ENCODE measurements around a stretch of chr7.

GRCh38 chr7:129982024-129982427 is 29.3 kb upstream of the UBE2H start:
- PRO-cap, 3 experiments, result no peak in any of the 3 experiments
- RAMPAGE, long total RNA, result no peak
- RRBS, 2 experiments, result no CpG with 5 or more reads among the region's 5 CpGs

- PRO-cap, 3 experiments, result no peak in any of the 3 experiments
- RAMPAGE, long total RNA, result no peak
- RRBS, 2 experiments, result 78 to 100% methylated on average over 1 of the region's 14 CpGs
These were observed 42.3 kb downstream of the ZC3HC1 start for GRCh38 chr7:130008600-130009462.

DNA sequence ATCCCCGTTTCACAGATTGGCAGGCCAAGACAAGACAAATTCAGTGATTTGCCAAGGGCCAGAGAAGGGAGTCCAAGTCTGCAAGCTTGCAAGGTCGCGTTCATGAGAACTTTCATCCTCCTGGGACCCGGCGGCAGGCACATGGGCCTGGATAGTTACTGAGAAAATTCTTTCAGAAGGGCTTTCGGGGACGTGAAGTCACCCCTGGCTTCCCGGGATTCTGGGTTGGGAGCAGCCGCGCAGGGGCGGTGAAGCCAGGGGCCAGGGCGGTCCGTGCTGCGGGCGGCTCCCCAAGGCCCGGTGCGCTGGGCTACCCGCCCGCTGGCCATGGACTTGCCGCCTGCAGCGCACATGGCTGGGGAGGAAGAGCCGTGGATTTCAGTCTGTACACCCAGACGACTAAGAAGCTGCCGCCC is 64.7 kb downstream of the TMEM209 start:
- PRO-cap, 3 experiments, result no peak in any of the 3 experiments
- RAMPAGE, long total RNA, result no peak
- RRBS, 2 experiments, result 71 to 72% methylated on average over 13 of the region's 24 CpGs

- PRO-cap, 3 experiments, result no peak in any of the 3 experiments
- RAMPAGE, long total RNA, result no peak
- RRBS, 2 experiments, result no CpG with 5 or more reads among the region's 7 CpGs
These were observed 22.8 kb downstream of the SSMEM1 start for GRCh38 chr7:130230421-130230897.

- PRO-cap, 3 experiments, result no peak in any of the 3 experiments
- RAMPAGE, long total RNA, result no peak
- RRBS, 2 experiments, result no CpG with 5 or more reads among the region's 36 CpGs
These were observed 1.2 kb downstream of the CPA1 start for GRCh38 chr7:130381268-130382171.

GRCh38 chr7:130431337-130431746 is 9.5 kb downstream of the CEP41 start:
- PRO-cap, 3 experiments, result no peak in any of the 3 experiments
- RAMPAGE, long total RNA, result no peak
- RRBS, 2 experiments, result no CpG with 5 or more reads among the region's 2 CpGs

DNA sequence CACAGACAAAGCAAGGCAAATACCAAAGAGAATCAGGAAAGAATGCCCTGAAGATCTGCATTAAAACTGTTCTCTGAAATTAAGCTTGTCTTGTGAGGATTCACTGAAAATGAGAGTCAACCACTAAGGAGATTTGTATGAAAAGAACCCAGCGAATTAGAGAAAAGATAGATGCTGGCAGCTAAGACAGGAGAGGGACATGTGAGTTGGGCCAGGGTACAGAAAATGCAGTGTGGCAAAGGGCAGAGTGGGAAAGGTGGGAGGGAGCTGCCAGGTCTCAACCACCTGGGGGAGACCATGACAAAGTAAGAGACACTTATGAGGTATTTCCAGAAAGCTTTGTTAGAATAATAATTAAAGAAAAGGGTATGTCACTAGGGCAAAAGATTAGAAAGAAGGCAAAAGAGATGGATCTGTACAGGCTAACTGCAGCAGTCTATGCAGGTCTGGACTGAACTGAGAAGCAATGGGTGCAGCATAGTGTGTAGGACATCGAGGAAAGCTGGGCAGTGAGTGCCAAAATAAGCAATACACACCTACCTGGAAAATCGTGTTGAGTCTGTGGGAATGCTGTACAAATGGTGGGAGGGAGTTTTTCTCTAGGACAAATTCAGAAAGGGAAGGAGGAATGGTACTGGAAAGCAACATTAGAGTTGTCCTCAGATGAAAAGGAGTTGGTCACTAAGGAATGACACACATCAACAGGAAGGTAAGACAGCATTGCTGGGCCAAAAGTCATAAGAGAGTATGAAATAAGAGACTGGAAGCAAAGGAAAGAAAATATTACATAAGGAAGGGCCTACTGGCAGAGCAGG is 19.2 kb downstream of the MEST start:
- PRO-cap, 3 experiments, result no peak in any of the 3 experiments
- RAMPAGE, long total RNA, result no peak
- RRBS, 2 experiments, result no CpG with 5 or more reads among the region's 3 CpGs

- PRO-cap, 3 experiments, result no peak in any of the 3 experiments
- RAMPAGE, long total RNA, result no peak
- RRBS, 2 experiments, result no CpG with 5 or more reads among the region's 5 CpGs
These were observed 25.9 kb downstream of the MEST start for GRCh38 chr7:130517541-130518346.

GRCh38 chr7:130529861-130530815 is 38.3 kb downstream of the MEST start:
- PRO-cap, 3 experiments, result no peak in any of the 3 experiments
- RAMPAGE, long total RNA, result no peak
- RRBS, 2 experiments, result no CpG with 5 or more reads among the region's 11 CpGs

DNA sequence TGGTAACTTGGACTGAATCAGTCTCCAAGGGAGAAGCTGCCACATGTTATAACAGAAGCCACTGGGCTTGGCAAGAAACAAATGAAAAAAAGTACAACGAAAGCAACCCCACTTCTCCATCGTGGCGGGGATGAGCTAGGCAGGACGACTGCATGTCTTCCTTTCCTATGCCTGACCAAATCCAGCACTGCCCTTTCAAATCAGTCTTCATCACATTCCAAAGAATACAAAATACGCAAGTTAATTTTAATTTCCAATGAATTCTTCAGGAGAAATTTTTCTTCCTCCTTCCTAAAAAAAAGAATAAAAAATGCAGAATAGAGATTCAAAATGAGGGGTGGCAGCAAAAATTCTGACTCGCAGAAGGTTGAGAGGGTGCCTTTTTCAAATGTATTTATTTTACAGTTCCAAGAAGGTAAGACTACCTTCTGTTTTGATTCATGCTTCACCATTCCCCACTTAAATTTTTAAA is 196.8 kb upstream of the KLF14 start:
- PRO-cap, 3 experiments, result no peak in any of the 3 experiments
- RAMPAGE, long total RNA, result no peak
- RRBS, 2 experiments, result no CpG with 5 or more reads among the region's 6 CpGs

- PRO-cap, 3 experiments, result peak in 2 of 3 experiments; most common plus-strand start chr7:130941693 (in 2); most common minus-strand start chr7:130941535 (in 1)
- RAMPAGE, long total RNA, result no peak
- RRBS, 2 experiments, result no CpG with 5 or more reads among the region's 20 CpGs
These were observed 207.5 kb upstream of the KLF14 start for GRCh38 chr7:130941297-130942108.

DNA sequence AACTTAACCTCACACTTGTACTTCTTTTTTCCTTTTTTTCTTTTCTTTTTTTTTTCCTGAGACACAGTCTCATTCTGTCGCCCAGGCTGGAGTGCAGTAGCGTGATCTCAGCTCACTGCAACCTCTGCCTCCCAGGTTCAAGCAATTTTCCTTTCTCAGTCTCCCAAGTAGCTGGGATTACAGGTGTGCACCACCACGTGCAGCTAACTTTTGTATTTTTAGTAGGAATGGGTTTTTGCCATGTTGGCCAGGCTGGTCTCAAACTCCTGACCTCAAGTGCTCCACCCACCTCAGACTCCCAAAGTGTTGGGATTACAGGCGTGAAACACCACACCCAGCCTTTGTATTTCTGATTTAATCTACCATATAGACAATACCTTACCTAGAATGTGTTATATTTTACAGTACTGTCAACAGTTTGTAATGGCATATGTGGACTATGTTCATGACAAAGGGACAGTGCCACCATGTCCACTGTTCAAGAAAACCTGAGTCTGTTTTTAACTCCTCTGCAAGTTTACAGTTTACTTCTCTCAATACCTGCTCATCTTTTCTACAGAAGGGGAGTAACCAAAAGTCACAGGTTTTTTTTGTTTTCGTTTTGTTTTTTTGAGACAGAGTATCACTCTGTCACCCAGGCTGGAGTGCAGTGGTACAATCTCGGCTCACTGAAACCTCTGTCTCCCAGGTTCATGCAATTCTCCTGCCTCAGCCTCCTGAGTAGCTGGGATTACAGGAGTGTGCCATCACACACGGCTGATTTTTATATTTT is 223.9 kb upstream of the KLF14 start:
- PRO-cap, 3 experiments, result no peak in any of the 3 experiments
- RAMPAGE, long total RNA, result no peak
- RRBS, 2 experiments, result no CpG with 5 or more reads among the region's 7 CpGs

- PRO-cap, 3 experiments, result peak in 2 of 3 experiments; most common minus-strand start chr7:130961249 (in 1)
- RAMPAGE, long total RNA, result no peak
- RRBS, 2 experiments, result no CpG with 5 or more reads among the region's 12 CpGs
These were observed 227.2 kb upstream of the KLF14 start for GRCh38 chr7:130961048-130961822.

DNA sequence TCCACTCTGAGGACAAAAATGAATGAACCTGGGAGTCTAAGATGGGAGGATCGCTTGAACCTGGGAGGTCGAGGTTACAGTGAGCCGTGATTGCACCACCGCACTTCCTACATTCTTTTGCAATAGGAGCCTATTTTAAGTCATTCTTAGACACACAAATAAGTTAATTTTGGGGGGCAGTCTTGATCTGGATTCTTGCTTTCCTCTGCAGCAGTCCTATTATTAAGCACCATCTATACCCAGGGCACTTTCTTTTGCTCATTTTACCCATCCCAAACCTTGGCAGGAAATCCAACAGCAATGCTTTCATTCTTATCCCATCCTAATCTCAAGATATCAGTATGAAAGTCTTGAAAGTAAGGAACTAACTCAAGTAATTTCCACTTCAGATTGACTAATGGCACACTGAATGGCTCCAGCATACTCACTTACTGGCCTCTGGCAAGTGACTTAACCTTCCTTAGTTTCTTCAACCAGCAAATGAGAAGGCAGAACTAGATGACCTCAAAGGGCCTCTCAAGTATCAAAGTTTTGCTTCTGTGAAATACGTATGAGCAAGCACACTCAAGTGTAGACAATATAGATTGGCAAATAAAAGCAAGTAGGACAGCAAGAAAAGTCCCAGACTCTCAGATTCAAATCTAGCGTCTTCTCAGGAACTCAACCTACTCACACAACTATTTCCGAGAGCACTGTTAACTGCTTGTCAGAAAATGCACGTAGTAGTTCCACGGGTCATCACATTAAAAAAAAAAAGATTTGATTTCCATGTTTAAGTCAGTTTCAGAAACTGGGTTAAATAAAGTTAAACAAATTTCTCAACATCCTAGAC is 276.6 kb upstream of the KLF14 start:
- PRO-cap, 3 experiments, result no peak in any of the 3 experiments
- RAMPAGE, long total RNA, result no peak
- RRBS, 2 experiments, result no CpG with 5 or more reads among the region's 9 CpGs

DNA sequence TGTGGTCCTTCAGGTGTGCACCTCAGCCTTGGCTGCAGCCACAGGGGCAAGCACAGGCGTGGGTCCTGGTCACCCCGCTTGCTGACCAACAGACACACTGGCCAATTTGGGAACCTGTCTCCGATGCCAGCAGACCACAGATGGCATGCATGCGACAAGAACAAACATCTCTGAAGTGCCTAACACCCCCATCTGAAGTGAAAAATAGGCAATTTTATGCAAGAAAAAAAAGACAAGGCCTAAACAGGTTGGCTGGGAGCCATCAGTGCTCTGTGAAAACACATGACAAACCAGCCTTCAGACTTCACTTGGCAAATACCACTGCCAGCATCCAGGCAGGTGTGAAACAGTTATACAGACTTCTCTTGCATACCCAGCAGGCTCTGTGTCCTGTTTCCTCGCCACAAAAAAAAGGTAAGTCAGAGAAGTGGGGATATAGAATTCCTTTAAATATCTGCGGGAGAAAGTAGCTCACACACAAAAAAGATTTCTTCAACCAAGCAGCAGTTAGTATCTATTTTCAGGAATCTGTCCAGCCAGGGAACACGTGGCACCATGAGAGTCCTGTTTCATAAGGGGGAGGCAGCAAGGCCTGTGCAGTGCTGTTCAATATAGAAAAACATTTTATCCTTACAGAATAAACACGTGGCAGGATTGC is 293.4 kb upstream of the MKLN1 start:
- PRO-cap, 3 experiments, result no peak in any of the 3 experiments
- RAMPAGE, long total RNA, result no peak
- RRBS, 2 experiments, result no CpG with 5 or more reads among the region's 8 CpGs

DNA sequence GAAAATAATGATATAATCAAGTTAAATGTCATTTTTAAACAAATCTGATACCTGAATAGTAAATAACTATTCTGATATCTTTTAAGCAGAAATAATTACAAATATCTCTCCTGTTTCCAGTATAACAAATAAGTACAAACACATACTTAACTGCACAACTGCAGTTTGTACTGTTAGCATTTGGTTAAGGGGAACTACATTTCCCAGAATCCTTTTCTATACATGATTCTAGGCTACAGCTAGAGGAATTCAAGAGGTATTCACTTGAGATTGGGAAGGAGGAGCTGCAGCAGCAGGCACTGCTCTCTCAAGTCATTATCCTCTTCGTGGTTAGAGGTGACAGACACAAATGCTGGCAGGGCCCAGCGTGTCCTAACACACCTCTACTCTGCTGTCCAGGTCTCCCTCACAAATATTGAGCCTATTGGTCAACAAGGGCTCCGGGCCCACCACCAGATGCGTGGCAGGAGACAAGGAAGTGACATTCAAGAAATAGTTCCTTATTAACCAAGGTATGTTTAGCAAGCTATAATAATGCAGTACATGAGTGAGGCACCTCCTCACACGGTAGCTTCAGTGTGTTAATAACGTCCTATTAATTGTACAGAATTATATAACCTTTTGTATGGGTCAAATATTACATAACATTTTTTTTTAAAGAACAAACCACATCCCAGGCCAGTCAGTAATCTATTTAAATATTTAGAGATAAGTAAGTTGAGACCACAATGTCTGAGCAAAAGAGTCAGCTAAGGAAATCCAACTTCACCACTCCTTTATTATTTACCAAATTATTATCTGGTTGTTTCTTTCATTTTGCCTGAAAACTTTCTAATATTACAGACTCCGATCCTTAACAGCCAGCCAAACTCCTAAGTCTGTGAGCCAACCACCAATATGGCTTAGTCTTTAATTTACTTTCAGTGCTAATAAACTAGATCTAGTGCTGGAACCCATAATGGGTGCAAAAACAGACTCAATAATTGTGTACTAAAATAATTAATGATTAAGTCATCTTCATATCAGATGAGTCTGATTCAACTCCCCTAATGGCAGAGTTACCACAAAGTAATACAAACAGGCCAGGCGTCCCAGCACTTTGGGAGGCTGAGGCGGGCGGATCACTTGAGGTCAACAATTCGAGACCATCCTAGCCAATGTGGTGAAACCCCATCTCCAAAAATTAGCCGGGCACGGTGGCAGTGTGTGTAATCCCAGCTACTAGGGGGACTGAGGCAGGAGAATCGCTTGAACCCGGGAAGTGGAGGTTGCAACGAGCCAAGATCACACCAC is 254.7 kb upstream of the MKLN1 start:
- PRO-cap, 3 experiments, result peak in 3 of 3 experiments; most common plus-strand start position 263 of the sequence (in 3)
- RAMPAGE, long total RNA, result no peak
- RRBS, 2 experiments, result no CpG with 5 or more reads among the region's 16 CpGs

GRCh38 chr7:131090778-131091804 is 236.6 kb upstream of the MKLN1 start:
- PRO-cap, 3 experiments, result no peak in any of the 3 experiments
- RAMPAGE, long total RNA, result no peak
- RRBS, 2 experiments, result no CpG with 5 or more reads among the region's 7 CpGs

DNA sequence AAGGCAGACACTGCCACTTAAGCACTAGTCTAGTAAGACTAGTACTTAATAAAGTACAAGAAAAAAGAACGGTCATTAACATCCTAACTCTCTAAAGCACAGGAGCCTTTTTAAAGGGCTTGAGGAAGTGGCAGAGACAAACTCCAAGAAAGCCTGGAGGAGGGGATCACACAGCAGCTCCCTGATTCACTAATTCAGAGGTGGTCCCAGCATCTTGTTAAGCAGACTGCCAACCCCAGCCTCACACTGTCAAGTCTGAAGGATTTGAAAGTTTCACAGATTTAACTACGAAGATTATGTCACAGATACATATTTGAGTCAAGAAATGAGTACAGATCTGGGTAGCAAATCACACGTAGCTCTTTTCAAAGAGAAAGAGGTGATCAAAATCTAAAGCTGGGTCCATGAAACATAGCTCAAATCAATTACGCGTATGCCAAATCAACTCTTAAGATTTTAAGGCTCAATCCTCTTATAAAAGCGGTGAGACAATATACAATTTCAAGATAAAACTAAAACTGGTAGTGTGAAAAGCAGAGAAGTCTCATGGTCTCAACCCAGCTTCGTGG is 230.0 kb upstream of the MKLN1 start:
- PRO-cap, 3 experiments, result no peak in any of the 3 experiments
- RAMPAGE, long total RNA, result no peak
- RRBS, 2 experiments, result no CpG with 5 or more reads among the region's 7 CpGs

DNA sequence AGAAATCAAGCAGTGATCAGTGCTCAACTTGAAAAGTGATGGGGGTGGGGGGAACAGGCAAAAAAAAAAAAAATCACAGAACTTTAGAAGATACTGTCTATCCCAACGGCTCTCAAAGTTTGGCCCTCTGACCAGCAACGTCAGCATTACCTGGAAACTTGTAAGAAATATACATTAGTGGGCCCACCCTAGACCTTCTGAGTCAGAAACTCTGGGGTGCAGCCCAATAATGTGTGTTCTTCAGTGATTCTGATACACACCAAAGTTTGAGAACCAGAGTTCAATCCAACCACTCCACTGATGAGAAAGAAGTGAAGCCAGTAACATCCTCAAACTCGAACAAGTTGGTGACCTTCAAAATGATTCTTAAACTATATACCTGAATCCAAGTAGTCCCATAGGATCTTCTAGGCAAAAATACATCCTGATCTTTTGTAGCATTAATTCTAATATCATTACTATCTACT is 227.8 kb upstream of the MKLN1 start:
- PRO-cap, 3 experiments, result no peak in any of the 3 experiments
- RAMPAGE, long total RNA, result no peak
- RRBS, 2 experiments, result no CpG with 5 or more reads among the region's 3 CpGs

DNA sequence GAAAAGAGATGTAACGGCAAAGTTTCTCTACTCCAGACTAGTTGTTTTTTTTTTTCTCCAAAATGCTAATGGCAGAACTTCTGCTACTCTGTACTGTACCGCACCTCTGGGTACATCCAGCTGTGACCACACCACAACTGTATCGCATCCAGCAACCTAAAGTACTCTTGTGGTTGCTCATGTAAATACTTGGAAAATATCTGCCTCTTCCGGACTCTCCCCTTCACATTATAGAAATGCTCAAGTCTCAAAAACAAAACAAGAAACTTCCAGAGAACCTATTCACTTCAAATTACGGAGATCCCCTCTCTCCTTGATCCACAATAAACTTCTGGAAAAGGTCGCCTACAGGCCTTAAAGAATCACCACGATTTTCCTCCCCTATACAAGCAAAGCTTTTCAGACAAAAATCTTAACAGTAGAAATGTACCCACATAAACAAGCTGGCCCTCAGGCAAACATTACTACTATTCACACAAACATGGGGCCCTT is 223.0 kb upstream of the MKLN1 start:
- PRO-cap, 3 experiments, result no peak in any of the 3 experiments
- RAMPAGE, long total RNA, result no peak
- RRBS, 2 experiments, result no CpG with 5 or more reads among the region's 7 CpGs

All from skeletal muscle tissue (tissue), 7 donors.